CD14-positive monocyte (primary cell): Measurements from ENCODE around the gene PLEKHG3.

GRCh38 chr14:63452765-63453465, 90.3 kb downstream of the PPP2R5E start:
- CAGE, long polyA plus RNA: no peak

DNA sequence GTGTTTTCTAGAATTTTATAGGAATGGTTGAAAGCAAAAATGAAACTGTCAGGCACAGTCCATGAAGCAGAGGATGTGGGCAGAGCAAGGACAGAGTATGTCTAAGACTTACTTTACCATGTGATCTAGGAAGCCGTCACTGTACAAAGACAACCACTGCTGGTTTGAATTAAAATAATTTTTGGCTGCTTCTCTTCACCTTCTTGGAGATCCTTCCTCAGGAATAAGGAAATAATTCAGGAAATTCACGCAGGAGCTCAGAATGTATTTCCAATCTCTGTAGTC, 31.6 kb upstream of the SGPP1 start:
- CAGE, long polyA plus RNA: no peak

DNA sequence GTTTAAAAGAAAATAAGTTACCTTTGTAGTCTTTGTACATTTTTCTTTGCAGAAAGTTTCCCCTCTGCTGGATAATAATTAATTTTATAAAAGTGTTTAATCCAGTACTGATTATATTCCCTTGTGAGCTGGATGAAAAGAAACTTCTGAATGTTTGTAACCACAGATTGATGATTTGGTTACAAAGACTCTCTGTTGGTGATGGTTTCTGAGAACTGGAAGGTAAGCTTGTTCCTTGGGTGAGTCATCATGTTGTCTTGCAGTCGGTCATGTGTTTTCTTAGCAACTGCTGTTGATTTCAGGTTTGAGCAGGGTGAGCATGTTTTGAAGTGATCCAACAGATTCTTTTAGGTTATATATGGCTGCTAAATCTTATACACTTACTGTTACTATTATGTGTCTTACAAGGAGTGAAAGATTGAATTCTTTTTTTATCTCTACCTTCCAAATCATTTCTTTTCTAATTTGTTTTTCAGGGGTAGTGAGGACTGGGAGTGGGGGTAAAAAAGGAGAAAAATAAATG, 11.5 kb downstream of the SYNE2 start:
- CAGE, long polyA plus RNA: no peak

DNA sequence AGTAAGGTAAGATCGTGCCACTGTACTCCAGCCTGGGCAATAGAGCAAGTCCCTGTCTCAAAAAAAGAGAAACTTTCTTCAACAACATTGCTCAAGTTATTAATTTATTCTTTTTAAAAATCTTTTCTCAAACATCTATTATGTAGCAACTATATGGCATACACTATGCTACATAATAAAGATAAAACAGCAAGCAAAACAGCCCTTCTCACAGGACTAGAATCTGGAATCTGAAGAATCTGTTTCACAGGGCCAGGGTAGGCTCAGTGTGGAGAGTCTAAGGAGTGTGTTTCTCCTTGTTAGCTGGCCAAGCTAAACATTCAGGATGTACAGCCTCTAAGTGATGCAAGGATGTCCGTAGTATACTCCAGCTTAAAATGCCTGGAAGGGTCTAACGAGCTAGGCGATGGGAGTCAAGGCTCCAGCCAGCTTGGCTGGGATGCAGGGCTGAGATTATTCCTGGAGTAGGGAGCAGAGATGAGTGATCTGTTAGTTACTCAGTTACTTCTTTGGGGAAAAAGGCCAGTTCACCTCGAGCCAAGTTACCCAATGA, 40.8 kb downstream of the SYNE2 start:
- CAGE, long polyA plus RNA: no peak

DNA sequence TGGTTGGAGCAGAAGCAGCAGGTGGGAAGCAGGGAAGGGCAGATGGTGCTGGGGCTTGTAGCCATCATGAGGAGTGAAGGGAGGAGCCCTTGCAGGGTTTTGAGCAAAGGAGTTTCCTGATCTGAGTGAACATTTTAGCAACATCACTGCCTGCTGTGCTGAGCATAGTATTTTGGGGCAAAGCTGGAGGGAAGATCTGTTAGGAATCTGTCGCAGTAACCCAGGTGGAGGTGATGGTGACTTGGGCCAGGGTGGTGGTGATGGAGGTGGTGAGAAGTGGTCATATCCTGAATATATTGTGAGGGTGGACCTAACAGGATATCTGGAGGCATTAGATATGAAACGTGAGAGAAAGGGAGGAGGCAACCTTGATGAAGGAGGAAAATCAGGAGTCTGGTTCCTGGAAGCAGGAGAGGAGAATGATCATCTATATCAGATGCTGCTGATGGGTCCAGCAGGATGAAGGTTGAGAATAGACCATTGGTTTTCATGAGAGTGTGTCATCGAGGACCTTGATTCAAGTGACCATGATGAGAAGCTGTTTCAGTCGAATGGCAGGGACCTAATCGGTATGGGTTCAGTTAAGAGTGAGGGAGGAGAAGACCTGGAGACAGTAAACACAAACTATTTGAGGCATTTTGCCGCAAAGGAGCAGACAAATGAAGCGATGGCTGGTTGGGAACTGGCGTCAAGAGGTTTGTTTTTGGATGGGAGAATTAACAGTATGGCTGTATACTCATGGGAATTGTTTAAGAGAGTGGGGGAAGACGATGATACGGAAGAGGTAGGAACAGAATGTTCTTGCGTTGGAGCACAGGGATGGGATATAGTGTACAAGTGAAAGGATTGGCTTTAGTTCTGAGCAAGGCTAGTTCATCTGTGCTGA, 84.1 kb downstream of the SYNE2 start:
- CAGE, long polyA plus RNA: no peak

GRCh38 chr14:64110229-64110657, 183.9 kb downstream of the ESR2 start:
- CAGE, long polyA plus RNA: no peak

GRCh38 chr14:64122962-64123658, 171.1 kb downstream of the ESR2 start:
- CAGE, long polyA plus RNA: no peak

DNA sequence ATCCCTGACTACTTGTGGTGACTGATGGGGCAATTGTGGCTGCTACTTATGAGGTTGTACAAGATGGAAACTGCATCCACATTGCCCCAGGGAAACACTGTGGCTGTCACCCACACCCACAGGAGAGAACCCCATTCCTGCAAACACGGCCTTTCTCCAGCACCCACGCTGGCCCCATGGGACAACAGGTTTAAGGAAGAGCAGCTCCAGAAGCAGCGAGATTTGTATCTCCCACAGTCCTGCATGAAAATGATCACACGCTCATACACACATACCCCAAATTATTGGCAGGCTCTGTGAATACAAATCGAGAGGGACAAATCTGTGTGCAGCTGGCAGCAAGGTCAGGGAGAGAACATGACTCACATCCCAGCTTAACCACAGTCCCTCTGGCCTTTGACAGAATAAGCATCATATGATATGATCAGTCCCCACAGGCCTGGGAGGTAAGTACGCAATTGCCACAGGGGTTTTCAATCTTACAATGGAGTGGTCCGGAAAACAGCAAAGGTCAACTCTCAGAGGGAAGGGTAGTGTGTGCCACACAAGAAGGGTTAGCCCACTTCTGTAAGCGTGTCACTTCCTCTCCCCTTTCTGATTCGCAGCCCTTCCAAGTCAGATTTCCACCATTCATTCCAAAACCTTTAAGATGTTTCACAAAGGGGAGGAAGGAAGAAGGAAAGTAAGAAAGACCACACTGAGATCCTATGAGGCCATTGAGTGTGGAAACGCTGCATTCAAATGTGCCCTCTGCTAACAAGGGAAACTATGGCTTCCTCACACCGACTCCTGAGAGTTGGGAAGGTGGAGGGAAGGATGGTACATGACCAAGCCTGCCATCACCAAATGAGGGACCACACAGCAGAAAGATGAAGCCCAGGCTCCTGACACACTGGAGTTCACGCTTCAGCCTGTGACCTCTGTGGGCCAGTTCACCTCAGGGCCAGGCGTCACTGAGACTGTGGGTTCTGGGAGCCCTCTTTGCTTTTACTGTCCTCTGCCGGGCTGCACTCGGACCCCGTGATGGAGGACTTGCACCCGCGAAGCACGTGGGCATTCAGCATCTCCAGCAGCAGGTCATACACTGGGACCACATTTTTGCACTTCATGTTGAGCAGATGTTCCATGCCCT, 61.6 kb downstream of the ESR2 start:
- CAGE, long polyA plus RNA: no peak

DNA sequence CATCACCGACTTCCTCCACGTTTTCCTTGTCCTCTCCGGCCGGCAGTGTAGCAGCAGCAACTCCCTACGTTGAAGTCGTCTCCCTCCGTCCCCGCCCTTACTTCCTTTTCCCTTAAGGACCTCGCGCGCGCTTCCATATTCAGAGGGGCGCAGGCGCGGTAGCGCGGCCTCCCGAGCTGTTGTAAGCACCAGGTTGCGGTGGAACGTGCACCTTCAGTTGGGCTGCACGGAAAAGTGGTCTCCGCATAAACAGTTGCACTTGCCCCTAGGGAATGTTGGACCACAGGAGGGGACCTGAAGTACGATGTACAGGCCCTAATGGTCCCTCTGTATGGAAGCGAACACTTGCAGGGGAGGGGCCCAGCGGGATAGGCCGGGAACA, 44.7 kb upstream of the ESR2 start:
- CAGE, long polyA plus RNA: no peak

DNA sequence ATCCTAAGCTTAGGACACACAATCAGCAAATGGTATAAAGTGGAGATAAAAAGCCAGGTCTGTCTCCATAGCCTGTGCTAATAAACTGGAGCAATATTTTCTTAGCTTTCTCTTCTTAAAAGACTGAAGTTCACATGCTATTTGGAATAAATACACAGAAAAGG, 2.4 kb downstream of the ZBTB25 start:
- CAGE, long polyA plus RNA: no peak

DNA sequence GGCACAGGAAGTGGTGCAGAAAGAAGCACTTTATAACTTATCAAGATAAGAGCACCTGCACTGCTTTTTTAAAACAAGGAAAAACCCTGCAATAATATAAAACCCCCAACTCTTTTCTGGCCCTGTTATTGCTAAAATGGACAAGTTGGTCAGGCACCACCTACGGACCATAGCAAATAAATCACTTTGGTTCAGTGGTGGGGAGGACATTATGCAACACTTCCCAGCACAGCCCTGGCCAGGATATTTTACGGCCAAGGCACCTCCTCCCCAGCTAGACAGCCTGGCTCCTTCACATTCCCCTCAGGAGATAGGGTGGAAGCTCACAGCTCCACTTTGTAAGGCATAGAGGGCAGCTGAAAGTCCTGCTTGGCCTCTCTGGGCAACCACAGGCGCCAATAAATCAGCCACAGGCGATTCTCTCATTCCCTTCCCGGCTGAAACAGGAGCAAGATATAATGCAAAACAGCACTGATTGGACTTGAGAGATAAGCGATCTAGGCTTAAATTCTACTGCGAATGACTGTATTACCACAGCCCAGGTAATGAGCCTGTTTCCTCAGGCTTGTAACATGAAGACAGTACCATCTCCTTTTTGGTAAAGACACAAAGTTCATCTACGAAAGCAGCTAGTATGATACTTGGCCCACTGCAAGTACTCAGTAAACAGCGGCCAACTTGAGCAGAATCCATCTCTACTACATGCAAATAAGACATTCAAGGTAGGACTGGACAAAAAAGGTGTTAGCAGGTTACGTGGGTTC, 1.9 kb downstream of the ZBTB25 start:
- CAGE, long polyA plus RNA: no peak

GRCh38 chr14:64514837-64515401, 10.3 kb downstream of the ZBTB1 start:
- CAGE, long polyA plus RNA: no peak

GRCh38 chr14:64541937-64542596, 1.5 kb downstream of the HSPA2 start:
- CAGE, long polyA plus RNA: no peak

DNA sequence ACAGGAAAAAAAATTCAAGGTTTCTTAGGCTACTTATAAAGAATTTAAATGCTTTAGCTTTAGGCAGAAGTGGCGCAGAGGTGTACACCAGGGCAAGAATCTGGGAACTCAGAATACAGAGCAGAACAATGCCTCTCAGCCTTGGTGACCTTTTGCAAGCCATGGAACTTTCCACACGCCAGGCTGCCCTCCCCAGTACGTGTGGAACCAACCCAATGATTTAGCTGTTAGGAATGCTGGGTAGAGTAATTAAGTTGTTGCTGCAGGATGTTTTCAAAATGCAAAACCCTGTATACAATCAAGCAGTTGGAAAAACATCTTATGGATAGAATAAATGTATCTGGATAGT, 19.3 kb downstream of the PPP1R36 start:
- CAGE, long polyA plus RNA: no peak

DNA sequence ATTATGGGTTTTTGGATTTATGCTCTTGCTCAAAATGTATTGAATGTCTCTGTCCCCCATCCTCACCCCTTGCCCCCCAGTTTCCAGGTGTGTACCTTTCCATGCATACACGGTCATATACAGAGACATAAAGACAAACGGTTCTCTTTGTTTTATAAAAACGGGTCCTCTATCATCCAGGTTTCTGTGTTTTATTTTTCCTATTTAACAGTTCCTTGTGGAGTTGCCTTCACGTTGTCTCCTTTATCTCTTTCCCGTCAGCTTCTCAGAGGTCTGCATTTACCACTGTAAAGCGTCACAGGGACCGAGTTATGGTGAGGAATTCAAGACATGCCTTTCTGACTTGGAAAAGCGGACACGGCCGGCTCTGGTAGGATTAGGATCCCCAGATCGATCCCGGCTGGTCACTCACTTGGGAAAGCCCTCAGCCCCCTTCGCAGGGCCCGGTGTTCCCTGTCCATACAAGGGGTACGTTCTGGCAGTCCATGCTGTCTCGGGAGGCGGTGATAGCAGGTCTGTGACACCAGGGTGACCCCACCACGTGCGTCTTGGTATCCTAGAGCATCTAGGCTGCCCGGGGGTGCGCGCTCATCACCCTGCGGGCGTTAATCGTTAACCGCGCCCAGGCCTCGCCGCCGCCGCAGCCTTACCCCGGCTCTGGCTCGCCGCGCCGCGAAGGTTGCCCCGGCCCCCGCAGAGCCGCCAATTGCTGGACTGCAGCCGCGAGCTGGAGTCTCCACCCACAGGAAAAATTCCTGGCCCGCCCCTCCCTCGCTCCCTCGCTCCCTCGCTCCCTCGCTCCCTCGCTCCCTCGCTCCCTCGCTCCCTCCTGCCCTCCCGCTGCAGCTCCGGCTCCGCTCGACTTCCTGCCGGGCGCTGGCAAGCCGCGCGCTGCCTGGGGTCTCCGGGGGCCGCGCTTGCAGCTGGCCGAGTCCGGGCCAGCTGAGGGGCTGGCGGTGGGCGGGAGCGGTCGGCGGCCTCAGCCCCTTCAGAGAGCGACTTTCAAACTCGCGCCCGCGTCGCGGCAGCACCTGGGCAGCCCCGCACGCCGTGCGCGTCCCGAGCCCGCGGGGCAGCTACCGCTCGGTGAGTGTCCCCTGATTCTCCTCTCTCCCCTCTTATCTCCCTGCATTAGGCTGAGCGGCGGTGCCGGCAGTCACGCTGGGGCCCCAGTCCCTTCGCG, at the start of gene PLEKHG3:
PLEKHG3 (plus strand) TSS at position 806 of the 1,183 bp plus-strand sequence.
- CAGE, long polyA plus RNA: no peak

DNA sequence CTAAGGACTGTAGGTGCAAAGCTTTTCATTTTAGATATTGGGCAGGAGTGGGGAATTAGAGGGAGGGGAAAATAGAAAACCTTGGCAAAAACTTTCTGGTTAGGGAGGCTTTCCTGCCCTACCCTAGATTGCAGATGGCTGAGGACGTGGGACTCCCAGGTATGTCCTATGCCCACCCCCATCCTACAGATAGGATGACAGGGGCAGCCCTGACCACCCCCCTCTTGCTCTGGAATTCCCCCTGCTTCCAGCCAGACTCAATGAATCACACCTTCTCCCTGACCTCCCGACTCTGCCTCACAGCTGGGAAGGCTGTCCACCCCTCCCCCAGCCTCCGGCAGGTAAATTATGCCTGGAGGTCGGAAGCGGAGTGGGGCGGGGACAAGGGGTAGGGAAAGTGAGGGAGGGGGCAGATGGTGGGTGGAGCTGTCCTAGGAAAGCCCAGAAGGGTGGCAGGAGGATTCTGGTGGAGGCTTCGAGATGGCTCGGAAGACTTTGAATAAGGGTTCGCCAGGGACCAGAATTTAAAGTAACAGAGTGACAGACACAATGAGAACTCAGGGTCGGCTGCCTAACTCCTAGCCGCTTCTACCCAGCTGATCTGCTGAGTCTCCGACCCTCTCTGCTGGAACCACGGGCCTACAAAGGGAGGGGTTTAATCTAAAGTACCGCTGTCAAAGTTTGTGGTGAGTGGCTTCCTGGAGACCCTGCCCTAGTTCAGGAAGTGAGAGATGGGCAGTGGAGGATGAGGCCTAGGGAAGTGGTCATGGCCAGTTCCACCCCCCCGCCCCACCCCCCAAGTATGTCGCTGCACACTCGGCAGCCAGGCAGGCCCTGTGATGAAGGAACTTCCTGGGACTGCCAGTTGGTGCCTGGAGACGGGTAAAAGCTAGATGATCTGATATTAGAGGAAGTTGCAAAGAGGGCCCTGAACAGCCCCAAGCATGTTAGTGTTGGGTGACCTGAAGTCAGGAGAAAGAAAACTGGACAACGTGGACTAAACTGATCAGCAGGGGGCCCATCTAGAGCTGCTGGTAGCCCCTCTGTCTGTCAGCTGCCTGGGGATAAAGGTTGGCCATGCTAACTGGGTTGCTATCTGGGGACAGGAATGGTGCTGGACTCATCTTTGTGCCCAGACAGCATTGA, 4.2 kb downstream of the PLEKHG3 start:
- CAGE, long polyA plus RNA: no peak

DNA sequence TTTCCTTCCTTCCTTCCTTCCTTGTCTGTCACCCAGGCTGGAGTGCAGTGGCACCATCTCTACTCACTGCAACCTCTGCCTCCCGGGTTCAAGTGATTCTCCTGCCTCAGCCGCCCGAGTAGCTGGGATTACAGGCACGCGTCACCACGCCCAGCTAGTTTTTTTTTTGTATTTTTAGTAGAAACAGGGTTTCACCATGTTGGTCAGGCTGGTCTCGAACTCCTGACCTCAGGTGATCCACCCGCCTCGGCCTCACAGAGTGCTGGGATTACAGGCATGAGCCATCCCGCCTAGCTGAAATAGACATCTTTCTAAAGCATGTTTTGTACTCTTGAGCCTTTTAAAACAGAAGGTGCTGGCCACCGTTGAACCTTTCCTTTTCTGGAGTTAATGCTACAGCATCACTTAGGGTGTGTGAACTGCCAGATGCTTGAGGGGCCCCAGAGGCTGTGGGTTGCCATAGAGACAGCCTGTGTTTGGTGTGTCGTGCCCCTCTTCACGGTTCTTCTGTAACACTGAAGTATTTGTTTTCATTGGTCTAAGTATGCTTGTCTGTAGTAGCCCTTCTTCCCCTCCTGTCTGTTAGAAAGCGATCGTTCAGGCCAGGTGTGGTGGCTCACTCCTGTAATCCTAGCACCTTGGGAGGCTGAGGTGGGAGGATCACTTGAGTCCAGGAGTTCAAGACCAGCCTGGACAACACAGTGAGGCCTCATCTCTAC, 30.7 kb downstream of the PLEKHG3 start:
- CAGE, long polyA plus RNA: no peak

DNA sequence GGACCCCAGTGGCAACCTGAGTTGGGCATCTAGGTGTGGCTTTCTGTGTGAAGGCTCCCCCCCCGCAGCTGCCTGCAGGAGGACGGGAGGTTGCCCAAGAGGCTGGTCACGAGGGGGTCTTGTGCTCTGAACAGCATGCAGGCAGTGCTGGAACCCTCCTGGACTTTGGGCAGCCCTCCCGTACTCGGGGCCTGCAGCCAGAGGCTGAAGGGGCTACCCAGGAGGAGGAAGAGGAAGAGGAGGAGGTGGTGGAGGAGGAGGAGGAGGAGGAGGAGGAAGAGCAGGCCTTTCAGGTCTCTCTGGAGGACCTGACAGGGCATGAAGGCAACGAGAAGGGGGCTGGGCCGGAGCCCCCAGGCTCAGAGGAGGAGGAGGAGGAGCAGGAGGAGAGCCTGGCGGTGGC, 33.5 kb downstream of the PLEKHG3 start:
- CAGE, long polyA plus RNA: no peak

DNA sequence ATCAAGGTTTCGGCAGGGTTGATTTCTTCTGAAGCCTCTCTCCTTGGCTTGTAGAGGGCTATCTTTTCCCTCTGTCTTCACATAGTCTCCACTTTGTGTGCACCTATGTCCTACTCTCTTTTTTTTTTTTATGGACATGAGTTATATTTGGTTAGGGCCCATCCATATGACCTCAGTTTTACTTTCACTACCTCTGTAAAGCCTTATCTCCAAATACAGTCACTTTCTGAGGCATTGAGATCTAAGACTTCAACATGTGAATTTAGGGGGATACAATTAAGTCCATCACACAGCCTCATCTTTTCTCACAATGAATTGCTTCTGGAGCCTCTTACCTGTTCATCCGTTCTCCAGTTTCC, 5.9 kb upstream of the SPTB start:
- CAGE, long polyA plus RNA: no peak

- CAGE, long polyA plus RNA: no peak
These were observed 593 bp downstream of the GPX2 start for GRCh38 chr14:64941964-64942340.